ENCODE measurements around a stretch of chr7.

DNA sequence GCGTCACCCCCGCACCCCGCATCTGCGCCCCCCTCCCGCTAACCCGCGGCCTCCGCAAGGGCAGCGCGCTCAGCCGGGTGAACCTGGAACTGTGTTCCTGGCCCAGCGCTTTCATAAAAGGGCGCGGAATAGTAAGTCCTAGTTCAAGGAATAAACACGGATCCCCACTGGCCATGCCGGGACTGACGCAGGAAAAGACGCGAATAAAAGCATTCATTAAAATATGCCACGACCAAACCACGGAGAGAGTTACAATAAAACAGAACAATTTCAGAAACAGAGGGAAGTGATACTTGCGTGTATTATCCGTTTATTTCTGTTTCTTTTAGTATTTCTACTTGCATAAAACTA, 23.6 kb upstream of the RNF32 start:
- RRBS = 14% methylated on average over 13 of the region's 23 CpGs
CAGE:
- cytosol, long polyA plus RNA = no peak
- long polyA plus RNA = no peak
- nucleus, long polyA plus RNA = no peak

- RRBS = no CpG with 5 or more reads among the region's 15 CpGs
CAGE:
- cytosol, long polyA plus RNA = no peak
- long polyA plus RNA = no peak
- nucleus, long polyA plus RNA = no peak
Measured at GRCh38 chr7:156873279-156873770, 19.7 kb downstream of the LMBR1 start.

- RRBS = no CpG with 5 or more reads among the region's 2 CpGs
CAGE:
- cytosol, long polyA plus RNA = no peak
- long polyA plus RNA = no peak
- nucleus, long polyA plus RNA = no peak
Measured at GRCh38 chr7:157013921-157014335, 3.5 kb upstream of the MNX1 start.

DNA sequence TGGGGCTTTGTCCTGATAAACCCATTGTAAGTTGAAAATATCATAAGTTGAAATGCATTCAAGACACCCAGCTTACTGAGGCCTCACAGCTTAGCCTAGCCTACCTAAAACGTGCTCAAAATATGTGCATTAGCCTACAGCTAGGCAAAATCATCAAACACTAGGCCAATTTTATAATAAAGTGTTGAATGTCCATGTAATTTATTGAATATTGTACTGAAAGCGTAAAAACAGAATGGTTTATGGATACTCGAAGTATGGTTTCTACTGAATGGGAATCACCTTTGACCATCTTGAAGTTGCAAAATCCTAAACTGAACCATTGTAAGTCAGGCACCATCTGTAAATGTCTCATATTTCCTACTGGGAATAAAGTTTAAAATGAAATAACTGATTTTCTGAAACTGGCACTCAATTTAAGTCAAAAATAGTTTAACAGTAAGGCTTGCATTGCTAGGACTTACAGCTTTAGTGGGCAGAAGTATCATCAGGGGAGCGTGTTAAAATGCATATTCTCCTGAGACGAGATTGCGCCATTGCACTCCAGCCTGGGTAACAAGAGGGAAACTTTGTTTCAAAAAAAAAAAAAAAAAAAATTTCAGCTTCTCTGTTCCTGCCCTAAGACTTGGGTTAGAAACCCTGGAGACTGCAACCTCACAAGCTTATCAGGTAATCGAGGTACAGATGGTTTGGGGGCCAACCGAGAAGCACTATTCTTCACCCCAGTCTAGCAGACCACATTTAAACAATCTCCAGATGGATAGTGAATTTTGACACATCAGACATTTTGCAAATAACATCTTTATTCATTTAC, 65.3 kb downstream of the UBE3C start:
- RRBS = no CpG with 5 or more reads among the region's 8 CpGs
CAGE:
- cytosol, long polyA plus RNA = no peak
- long polyA plus RNA = no peak
- nucleus, long polyA plus RNA = no peak

GRCh38 chr7:157285845-157286233, 51.0 kb upstream of the DNAJB6 start:
- RRBS = no CpG with 5 or more reads among the region's 7 CpGs
CAGE:
- cytosol, long polyA plus RNA = no peak
- long polyA plus RNA = no peak
- nucleus, long polyA plus RNA = no peak

GRCh38 chr7:157337816-157338510, 1.2 kb downstream of the DNAJB6 start:
- RRBS = no CpG with 5 or more reads among the region's 36 CpGs
CAGE:
- cytosol, long polyA plus RNA = no peak
- long polyA plus RNA = no peak
- nucleus, long polyA plus RNA = no peak

GRCh38 chr7:157373596-157374329, 37.0 kb downstream of the DNAJB6 start:
- RRBS = no CpG with 5 or more reads among the region's 18 CpGs
CAGE:
- cytosol, long polyA plus RNA = no peak
- long polyA plus RNA = no peak
- nucleus, long polyA plus RNA = no peak

DNA sequence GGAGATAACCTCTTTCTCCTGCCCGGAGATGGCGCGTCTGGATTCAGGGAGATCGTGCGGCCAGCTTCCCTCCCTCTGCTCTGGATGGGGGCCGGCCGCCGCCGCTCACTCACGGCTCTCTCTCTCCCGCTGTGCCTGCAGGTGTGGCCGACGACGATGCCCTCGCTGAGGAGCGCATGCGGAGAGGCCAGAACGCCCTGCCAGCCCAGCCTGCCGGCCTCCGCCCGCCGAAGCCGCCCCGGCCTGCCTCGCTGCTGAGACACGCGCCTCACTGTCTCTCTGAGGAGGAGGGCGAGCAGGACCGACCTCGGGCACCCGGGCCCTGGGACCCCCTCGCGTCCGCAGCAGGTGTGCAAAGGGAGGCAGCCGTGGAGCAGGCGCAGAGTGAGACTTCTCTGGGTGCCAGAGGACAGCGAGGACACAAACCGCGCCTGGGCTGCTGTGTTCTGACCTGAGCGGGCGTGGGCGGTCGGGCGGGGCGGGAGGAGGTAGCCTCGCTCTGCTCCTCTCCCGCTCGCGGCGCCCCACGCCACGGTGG, 72.9 kb downstream of the DNAJB6 start:
- RRBS = 89% methylated on average over 14 of the region's 52 CpGs
CAGE:
- cytosol, long polyA plus RNA = no peak
- long polyA plus RNA = no peak
- nucleus, long polyA plus RNA = no peak

DNA sequence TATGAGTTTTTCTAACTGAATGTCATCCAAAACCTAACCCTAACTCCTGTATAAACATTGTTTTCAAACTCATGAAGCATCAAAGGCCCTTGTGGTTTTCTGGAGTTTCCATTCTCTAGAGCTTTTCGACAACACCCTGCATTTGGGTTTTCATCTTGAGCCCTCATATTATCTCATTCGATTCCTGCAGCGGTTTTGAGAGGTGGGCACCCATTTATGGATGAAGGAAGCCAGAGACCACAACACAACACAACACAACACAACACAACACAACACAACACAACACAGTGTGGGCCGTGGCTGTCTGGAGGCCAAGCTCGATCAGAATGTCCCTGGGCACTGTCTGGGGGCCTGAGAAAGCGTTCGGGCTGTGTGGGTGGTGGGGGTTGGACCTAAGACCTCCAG, 490.3 kb downstream of the DNAJB6 start:
- RRBS = no CpG with 5 or more reads among the region's 7 CpGs
CAGE:
- cytosol, long polyA plus RNA = no peak
- long polyA plus RNA = no peak
- nucleus, long polyA plus RNA = no peak

- RRBS = no CpG with 5 or more reads among the region's 7 CpGs
CAGE:
- cytosol, long polyA plus RNA = no peak
- long polyA plus RNA = no peak
- nucleus, long polyA plus RNA = no peak
Measured at GRCh38 chr7:157881189-157882094, 544.6 kb downstream of the DNAJB6 start.

DNA sequence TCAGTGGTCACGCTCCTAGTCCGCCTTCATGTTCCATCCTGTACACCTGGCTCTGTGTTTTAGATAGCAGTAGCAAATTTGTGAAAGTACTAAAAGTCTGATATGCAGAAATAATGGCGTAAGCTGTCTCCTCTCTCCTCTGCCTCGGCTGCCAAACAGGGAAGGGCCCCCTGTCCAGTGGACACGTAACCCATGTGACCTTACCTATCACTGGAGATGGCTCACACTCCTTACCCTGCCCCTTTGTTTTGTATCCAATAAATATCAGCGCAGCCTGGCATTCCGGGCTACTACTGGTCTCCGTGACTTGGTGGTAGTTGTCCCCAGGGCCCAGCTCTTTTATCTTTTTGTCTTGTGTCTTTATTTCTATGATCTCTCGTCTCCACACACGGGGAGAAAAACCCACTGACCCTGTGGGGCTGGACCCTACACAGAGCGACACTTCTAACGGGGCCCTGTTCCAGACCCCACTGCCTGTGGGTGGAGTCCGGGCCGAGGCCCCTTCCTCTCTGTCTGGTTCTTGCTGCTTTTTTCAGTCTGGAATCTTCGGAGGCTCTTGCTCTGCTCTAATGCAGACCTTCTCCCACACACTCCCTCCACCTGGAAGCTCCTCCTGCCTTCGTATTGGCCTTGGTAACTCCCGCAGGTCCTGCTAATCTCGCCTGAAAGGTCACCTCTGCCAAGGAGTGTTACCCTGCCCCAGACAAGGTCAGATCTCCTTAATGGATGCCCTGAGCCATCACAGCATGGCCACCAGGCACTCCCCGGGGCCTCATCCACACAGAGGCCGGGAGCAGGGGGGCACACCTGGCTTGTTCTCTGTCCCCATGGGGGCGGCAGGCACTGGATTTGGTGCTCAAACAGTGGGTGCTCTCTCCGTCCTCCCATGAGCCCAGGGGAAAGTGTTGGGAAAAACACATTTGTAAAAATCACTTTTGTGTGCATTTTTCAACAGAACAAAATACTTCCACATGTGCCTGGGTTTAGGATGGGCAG, 531.8 kb downstream of the PTPRN2 start:
- RRBS = no CpG with 5 or more reads among the region's 22 CpGs
CAGE:
- cytosol, long polyA plus RNA = no peak
- long polyA plus RNA = no peak
- nucleus, long polyA plus RNA = no peak

DNA sequence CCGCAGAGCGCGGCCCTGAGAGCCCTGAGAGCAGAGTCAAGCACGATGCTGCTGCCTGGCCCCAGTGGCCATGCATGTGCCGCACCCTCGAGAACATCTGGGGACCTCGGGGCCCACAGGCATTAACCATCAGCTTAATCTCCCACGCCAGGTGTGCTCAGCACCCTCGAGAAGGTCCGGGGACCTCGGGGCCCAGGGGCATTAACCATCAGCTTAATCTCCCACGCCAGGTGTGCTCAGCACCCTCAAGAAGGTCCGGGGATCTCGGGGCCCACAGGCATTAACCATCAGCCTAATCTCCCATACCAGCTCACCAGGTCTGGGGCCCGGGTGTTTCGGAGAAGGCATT, 163.0 kb downstream of the PTPRN2 start:
- RRBS = 51% methylated on average over 1 of the region's 16 CpGs
CAGE:
- cytosol, long polyA plus RNA = no peak
- long polyA plus RNA = no peak
- nucleus, long polyA plus RNA = no peak

- RRBS = no CpG with 5 or more reads among the region's 32 CpGs
CAGE:
- cytosol, long polyA plus RNA = no peak
- long polyA plus RNA = no peak
- nucleus, long polyA plus RNA = no peak
Measured at GRCh38 chr7:158523894-158525052, 63.4 kb downstream of the PTPRN2 start.

GRCh38 chr7:158607323-158608090, 19.9 kb upstream of the PTPRN2 start:
- RRBS = no CpG with 5 or more reads among the region's 13 CpGs
CAGE:
- cytosol, long polyA plus RNA = no peak
- long polyA plus RNA = no peak
- nucleus, long polyA plus RNA = no peak

DNA sequence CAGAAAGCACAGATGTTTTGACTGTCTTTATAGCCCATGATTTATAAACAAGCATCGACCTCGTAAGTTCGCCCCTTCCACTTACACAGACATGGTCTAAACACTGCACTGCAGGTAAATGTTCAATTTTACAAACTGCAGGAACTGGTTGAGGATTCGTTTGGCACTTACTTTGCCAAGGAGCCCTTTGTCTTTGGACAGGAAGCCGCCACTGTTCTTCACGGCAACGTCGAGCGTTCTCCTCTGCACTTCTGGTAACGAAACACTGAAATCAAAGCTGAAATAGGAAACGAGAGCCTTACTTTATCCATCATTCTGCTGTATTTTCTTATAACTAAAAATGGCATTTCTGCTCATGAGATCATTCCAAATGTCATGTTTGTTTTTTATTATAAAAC, 30.7 kb upstream of the NCAPG2 start:
- RRBS = no CpG with 5 or more reads among the region's 11 CpGs
CAGE:
- cytosol, long polyA plus RNA = no peak
- long polyA plus RNA = no peak
- nucleus, long polyA plus RNA = no peak

DNA sequence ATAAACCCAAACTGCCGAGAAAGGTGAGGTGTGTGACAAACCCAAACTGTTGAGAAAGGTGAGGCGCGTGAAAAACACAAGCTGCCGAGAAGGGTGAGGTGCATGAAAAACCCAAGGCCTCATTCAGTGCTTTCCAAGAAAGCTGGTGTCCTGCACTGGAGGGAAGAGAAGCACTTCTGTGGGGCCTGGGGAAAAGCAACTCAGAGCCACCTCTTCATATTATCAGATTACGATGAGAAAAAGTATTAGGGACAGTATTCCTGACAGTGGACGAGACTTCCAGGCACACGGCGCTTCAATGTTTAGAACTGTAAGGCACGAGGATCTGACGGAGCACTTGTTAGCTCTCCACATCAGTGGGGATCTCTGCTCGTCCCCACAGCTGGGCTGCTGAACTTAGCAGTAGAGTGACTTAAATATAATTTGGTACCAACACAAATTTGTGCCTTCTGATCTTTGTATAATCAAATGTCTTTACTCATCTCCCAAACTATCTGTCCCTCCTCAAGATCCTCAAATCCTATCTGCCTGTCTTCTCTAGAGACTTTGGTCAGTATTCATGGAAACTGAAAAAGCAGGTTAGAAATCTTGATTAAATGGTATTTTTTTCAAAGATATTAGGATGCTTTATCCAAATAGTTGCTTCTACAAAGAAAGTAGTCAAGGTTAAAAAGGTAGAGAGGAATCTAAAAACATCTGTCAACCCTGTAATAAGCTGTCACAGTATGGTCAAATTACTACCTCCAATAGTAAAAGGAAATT, 24.4 kb downstream of the ESYT2 start:
- RRBS = no CpG with 5 or more reads among the region's 11 CpGs
CAGE:
- cytosol, long polyA plus RNA = no peak
- long polyA plus RNA = no peak
- nucleus, long polyA plus RNA = no peak

- RRBS = no CpG with 5 or more reads among the region's 1 CpG
CAGE:
- cytosol, long polyA plus RNA = no peak
- long polyA plus RNA = no peak
- nucleus, long polyA plus RNA = no peak
Measured at GRCh38 chr7:158847327-158847825, 9.0 kb upstream of the DYNC2I1 start.

DNA sequence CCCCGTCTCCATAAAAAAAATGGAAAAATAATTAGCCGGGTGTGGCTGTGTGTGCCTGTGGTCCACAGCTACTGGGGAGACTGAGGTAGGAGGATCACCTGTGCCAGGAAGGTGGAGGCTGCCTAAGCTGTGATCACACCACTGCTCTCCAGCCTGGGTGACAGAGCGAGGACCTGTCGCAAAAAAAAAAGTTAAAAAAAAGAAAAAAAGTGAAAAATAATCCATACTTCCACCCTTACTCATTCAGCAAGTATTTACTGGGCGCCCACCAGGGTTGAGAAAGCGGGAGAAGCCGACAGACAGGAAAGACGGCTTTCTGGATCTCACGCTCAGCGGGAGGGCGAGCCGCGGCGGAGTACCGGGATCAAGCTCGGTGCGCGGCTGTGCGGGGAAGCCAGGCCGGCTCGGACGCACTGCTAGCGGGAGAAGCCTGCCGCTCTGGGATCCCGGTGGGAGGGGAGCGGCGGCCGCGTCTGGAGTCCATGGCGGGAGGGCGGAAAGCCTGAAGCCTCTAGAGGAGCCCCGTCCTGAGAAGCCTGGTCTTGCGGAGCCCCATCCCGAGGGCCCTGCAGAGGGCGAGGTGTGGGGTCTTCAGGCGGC, 83.1 kb downstream of the VIPR2 start:
- RRBS = 63% methylated on average over 11 of the region's 36 CpGs
CAGE:
- cytosol, long polyA plus RNA = no peak
- long polyA plus RNA = no peak
- nucleus, long polyA plus RNA = no peak

GRCh38 chr7:159096804-159097648, 47.6 kb downstream of the VIPR2 start:
- RRBS = 72% methylated on average over 5 of the region's 25 CpGs
CAGE:
- cytosol, long polyA plus RNA = no peak
- long polyA plus RNA = no peak
- nucleus, long polyA plus RNA = no peak

Measured in SK-N-SH (cell line).